ENCODE results near the genes MAP10, NTPCR and IRF2BP2.

- PRO-cap, result no peak
- RAMPAGE, long total RNA, result no peak
Observed at GRCh38 chr1:232764940-232765402, 40.2 kb upstream of the MAP10 start.

DNA sequence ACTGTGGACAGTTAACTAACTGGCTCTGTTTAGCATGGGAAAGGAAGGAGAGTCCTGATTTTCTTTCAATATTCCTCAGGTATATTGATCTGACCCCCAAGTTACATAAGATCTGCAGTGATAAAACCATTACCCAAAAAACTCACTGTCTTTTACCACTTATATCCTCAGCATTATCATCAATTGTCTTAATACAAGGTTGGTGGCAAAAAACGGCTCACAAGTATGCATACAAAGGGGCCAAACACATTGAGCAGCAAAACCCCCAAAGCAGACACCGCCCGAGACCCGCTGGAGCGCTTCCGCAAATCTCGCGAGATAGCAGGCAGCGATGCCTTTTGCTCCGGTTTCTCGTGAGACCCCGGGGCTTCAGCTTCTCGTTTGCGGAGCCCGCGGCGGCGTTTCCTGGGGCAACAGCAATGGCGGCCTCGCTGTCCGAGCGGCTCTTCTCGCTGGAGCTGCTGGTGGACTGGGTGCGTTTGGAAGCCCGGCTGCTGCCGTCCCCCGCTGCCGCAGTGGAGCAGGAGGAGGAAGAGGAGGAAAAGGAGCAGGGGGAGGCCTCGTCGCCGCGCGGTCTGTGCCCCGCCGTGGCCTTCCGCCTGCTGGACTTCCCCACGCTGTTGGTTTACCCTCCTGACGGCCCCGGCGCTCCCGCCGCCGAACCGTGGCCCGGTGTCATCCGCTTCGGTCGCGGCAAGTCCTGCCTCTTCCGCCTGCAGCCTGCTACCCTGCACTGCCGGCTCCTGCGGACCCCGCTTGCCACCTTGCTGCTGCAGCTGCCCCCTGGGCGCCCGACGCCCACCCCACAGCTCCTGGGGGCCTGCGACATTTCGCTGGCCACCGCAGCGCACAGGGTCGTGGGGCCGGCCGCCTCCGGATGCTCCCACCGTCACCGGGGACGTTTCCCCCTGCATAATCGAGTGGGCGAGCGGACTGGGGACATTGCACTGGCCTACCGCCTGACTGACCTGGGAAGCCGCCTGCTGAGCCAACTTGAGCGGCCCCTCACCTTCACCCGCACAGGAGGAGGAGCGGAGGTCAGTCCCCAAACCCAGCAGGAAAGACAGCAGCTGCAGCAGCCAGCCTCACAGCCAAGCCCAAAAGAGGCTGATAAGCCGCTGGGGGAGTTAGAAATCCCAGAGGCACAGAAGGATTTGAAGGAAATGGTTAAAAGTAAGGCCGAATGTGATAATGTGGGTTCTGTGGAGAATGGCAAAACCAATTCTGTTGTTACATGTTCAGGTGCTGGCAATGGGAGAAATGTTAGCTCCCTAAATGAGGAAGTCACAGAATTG, at the start of gene MAP10:
Gene MAP10, plus strand, starts transcription at position 386 of the 1,295 bp plus-strand sequence.
- PRO-cap, result bidirectional peak, plus-strand start at position 384 of the sequence, minus-strand start at position 288 of the sequence
- RAMPAGE, long total RNA, result no peak

DNA sequence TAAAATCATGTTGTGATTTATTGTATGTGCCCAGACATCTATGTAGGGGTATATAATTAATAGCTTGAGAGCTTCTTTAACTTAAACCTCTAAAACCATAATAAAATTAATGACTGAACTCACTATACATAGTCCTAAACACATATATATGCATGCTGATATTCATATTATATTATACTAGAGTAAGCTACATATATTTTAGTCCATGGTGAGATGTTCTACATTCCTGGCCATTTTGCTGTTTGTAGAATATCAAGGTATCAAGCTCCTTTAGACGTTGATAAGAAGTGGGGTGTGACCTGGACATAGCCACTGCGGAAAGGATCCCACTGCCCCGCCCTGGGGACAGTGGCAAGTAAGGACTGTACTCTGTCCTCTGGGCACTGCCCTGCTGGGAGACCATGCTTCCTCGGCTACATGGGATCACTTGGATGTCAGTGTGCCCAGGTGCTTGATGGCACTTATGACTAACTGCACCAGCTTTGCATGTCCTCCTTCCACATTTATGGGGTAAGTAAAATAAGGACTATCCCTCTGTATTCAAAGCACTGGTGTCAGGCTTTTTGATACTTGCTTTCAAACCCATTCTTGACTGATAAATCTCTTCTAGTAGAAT, 46.3 kb upstream of the NTPCR start:
- PRO-cap, result no peak
- RAMPAGE, long total RNA, result no peak

DNA sequence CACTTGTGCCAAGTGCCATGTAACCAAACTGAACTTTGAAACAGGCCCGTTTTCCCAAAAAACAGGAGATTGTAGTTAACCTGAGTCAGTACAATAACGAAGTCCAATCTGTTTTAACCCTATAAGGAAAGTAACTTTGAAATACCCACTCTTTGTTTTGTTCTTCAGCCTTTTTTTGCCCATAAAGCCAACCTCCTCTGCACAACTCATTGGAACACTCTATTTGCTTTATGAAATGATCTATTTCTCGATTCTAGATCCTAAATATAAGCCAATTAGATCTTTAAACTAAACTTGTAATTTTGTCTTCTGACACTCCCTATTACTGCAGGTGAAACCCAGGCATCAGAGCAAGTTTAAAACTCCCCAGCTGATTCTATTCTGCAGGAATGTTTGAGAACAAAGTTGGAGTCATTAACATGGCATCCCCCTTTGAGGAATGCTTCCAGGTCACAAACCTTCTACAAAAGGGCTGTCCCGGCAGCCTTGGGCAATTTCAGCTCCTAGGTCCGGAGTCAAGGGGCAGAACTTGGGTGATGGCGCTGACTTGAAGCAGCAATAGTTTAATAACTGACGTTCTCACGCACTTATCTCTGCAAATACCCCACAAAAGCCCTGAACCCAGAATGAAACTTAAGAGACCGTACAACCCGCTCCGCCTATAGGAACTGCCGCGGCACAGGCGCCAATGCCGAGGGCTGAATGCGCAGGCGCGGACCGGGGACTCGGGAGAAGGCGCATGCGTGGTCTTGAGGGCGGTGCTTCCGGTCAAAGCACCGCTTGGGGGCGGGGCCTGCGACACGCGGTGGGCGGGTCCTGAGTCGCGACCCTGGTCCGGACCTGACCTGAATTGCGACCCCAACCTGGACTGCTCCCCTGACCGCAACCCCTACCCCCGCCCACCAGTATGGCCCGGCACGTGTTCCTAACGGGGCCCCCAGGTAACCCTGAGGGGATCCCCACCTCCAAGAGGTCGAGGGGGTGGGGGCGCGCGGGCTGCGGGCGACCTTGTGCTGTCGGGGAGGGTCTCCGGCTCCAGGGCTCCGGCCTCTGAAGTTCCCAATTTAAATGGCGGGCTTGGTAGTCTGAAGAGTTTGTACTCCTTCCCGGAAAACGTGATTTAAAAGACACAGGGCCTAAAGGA, at the start of gene NTPCR:
Gene NTPCR, plus strand, starts transcription at position 808 of the 1,144 bp plus-strand sequence.
- PRO-cap, result unidirectional peak, minus-strand start at position 628 of the sequence
- RAMPAGE, long total RNA, result no peak

DNA sequence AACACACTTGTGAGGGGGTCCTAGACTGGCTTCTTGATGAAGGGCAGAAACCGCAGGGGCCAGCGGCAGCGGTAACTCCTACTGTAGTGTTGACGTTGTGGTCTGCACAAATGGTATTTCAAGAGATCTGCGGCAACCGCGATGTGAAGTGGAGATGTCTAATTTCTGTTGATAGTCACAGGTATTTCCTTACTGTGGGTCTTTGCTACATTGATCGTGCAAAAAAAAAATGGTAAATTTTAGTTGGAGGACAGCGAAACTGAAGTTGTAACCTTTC, 479 bp downstream of the NTPCR start:
- PRO-cap, result no peak
- RAMPAGE, long total RNA, result no peak

GRCh38 chr1:232968817-232969493, 18.5 kb downstream of the NTPCR start:
- PRO-cap, result no peak
- RAMPAGE, long total RNA, result no peak

- PRO-cap, result no peak
- RAMPAGE, long total RNA, result no peak
Observed at GRCh38 chr1:233281935-233282364, 13.6 kb downstream of the PCNX2 start.

DNA sequence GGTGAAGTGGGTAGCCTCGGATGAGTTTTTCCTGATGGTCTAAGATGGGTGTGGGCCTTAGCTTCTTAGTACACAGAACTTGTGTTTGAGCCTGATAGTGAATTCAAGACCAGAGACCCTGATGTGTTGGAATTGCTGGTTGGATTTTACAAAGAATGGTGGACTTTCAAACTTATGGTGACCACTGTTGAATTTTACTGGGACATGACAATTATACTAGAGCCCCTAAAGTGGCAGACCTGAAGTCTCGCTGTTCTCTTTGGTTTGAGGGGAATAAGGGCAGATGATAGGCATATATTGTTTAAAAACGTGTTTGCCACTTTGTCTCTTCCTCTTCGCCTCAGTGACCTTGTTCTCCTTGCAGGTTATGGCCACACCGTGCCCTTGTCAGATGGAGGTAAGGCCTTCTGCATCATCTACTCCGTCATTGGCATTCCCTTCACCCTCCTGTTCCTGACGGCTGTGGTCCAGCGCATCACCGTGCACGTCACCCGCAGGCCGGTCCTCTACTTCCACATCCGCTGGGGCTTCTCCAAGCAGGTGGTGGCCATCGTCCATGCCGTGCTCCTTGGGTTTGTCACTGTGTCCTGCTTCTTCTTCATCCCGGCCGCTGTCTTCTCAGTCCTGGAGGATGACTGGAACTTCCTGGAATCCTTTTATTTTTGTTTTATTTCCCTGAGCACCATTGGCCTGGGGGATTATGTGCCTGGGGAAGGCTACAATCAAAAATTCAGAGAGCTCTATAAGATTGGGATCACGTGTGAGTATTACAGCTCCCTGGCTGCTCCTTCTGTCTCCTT, 52.5 kb downstream of the KCNK1 start:
- PRO-cap, result no peak
- RAMPAGE, long total RNA, result no peak

DNA sequence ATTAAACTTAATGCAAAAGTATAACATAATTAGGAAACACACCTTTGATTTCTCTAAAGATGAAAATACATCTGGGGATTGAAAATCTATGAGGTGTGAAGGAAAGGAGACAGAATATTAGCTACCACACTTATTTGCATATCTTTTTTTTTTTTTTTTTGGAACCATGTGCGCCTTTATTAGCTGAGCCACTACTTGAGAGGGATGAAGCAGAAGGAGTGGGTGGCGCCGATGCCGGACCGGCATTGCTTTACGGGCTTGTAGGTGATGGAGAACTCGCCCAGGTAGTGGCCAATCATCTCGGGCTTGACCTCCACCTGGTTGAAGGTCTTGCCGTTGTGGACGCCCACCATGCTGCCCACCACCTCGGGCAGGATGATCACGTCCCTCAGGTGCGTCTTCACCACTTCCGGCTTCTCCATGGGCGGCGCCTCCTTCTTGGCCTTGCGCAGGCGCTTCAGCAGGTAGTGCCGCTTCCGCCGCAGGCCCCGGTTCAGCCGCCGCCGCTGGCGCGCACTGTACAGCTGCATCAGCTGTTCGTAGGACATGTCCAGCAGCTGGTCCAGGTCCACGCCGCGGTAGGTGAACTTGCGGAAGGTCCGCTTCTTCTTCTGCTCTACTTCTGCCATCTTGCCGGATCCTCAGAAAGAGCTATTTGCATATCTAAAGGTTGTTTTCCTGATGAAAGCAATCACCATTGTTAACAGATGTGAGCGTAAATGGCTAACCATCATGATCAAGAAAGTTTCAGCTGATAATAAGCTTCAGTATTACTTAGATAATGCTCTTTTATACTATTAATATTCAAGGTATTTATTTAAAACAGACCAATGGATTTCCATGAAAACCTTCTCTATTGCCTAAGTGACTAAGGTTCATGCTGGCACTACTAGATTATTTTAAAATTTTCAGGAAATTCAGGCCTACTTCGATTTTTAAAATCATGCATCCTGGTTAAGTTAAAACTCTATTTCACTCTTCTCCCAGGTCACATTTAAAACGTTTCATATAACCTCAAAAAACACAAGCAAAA, 16.4 kb upstream of the COA6 start:
- PRO-cap, result no peak
- RAMPAGE, long total RNA, result no peak

DNA sequence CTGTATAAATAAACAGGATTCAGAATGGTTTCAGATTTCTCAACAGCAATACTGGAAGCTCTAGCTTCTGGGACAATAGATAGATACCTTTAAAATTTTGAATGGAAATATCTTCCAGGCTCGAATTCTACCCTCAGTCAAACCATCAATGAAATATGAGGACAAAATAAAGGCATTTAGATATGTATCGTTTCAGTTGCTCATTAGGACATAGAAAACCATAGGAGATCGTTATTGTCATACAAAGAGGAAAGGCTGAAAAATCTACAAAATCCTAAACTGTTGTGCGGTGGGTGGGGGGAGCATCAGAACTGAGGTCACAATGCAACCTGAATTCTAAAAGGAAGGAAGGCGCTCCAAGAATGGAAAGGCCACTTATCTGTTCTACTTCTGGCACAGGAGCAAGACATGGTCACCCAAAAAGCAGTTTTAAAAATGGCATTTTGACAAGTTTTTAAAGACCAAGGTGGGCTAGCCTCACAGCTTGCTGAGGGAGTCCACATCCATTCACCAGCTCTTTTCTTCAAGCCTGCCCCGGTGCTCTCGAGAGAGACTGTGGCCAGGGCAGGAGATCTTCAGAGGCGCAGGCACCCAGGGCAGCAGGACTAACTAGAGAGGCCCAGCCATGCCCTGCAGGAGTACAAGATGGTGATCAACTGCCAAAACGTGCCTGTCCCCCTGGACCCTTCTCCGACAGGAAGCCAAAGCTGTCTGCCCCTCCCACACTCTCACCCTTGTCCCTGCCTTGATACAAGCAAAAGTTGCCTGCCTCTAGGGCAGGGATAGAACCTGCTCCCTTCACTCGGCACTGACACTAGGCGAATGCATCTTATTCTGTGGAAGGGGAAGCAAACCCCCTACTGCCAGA, 4.2 kb downstream of the TARBP1 start:
- PRO-cap, result no peak
- RAMPAGE, long total RNA, result no peak

- PRO-cap, result no peak
- RAMPAGE, long total RNA, result no peak
Observed at GRCh38 chr1:234527902-234528562, 49.1 kb upstream of the TARBP1 start.

- PRO-cap, result no peak
- RAMPAGE, long total RNA, result no peak
Observed at GRCh38 chr1:234535800-234536235, 56.8 kb upstream of the TARBP1 start.

DNA sequence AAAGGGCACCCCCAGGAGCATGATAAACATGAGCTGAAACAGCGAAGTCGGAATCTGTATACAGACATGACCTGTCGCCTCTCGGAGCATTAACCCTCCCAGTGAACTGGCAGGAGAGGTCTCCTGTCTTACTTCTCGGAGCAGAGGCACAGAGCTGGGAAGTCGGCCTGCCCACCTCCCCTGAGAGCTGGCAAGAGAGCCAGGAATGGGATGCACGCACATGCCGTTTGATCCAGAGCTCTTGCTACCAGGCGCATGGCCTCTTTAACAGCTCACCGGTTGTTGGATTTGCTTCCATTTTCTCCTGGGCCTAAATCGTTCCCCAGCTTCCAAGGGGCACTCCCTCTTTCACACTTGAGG, 59.4 kb upstream of the TARBP1 start:
- PRO-cap, result no peak
- RAMPAGE, long total RNA, result no peak

GRCh38 chr1:234547002-234547302, 63.0 kb downstream of the IRF2BP2 start:
- PRO-cap, result no peak
- RAMPAGE, long total RNA, result no peak

DNA sequence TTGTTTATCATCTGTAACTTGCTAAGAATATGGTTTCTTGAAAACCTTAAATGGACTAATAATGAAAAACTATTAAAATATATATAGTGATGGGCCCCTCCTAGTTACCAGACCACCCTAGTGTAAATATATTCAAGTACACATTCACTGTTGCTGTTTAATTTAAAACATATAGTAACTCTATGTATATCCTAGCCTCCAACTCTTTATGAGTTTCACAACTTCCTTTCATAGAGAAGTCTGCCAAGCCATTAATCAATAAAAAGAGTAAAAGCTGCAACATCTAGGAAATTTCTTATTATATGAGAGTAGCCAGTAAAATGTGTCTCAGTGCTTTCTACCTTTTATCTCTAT, 6.6 kb downstream of the IRF2BP2 start:
- PRO-cap, result no peak
- RAMPAGE, long total RNA, result no peak

DNA sequence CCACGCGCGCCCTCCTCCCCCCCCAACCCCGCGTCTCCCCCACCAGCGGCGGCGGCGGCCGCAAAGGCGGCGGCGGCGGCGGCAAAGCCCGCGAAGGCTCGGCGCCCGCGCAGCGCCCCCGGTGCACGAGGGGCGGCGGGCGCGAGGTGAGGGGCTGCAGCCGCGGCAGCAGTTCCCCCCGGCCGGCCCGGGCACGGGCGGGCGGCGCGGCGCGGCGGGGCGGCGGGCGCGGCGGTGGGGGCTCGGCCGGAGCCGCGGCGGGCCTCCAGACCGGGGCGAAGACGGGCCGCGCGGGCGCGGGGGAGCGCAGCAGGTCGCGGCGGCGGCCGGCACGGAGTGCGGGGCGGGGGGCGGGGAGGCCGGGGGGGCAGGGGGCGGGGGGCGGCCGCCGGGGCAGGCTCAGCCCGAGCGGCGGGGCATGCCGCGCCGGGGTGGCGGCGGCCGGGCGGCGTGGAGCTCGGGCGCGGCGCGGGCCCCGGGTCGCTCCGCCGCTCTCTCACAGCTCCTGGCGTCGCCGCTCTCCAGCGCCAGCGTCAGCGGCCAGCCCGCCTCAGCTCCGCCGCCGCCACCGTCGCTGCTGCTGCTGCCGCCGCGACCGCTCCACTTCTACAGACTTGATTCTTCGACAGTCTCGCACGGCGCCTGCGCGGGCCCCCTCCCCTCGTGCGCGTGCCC, at the start of gene IRF2BP2:
Gene IRF2BP2, minus strand, starts transcription at position 610 of the 675 bp plus-strand sequence.
- PRO-cap, result bidirectional peak, plus-strand start outside the sequence, minus-strand start at position 610 of the sequence
- RAMPAGE, long total RNA, result no peak

- PRO-cap, result no peak
- RAMPAGE, long total RNA, result no peak
Observed at GRCh38 chr1:234617033-234617800, 7.2 kb upstream of the IRF2BP2 start.

- PRO-cap, result no peak
- RAMPAGE, long total RNA, result no peak
Observed at GRCh38 chr1:234675088-234675287, 65.0 kb upstream of the IRF2BP2 start.

DNA sequence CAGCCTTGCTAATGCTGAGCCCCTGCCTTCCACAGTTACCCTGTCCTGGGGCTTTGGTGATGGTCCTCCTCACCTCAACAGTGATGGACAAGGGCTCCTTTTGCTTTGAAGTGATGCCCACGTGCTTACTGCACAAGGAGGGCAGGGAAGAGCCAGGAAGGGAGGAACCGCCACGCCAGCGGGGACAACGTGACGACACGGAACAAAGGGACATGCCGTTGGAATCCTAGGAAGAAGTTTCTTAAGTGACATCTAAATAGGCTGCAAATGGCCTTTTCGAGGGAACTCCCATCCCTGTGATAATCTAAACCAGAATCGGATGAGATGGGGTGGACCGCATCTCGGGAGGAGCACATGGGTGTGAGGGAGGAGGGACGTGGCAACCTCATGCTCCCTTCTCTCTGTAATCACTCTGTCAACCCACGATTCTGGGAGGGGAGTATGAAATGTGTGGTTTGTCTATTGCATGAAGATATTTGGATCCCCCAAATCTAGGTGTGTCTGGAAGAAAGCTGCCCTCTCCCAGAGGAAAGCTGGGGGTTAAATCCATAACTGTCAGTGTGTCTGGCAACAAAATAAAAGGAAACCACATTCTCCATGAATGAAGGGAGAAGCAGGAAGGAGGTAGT, 110.9 kb upstream of the IRF2BP2 start:
- PRO-cap, result no peak
- RAMPAGE, long total RNA, result no peak

GRCh38 chr1:234845639-234845838, 235.6 kb upstream of the IRF2BP2 start:
- PRO-cap, result no peak
- RAMPAGE, long total RNA, result no peak

Measured in Karpas-422 (cell line).